Camera-type eye (tissue), 1 donor: Measurements from ENCODE around the genes ITGBL1, LIG4 and ABHD13.

DNA sequence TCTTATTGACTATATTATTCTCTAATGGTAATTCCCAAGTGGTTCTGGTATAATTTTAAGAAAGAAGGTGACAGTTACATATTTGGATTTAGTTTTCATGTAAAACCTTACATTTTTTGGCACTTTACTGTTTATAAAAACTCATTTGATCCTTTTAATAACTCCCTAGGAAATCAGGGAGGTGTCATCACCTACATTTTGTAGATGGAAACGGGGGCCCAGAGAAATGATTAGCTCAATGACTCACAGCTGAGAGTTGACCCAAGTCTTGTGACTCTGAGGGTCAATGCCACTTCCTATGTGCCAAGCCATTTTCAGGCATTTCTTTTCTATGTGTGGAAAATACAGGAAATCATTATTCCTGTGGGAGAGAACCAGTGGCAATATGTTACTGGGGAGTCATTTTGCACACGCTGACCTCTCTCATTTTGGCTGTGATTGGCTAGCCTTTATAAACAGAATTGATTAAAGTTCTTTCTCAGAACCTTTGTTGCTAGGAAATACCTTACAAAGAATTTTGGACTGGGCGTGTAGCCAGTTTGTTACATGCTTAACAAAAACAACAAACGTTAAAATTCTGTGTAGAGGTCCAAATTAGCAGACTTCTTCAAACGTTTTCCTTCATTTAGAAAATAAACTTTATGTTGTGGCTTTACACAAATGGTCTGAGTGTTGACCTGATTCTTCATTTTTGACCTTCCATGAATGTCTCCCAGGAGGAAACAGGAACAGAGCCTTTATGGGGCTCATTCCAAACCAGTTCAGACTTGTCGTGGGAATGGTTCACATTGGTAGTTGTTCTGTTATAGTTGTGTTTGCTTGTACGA is 11.3 kb downstream of the PCCA start:
- RAMPAGE, long total RNA: no peak

DNA sequence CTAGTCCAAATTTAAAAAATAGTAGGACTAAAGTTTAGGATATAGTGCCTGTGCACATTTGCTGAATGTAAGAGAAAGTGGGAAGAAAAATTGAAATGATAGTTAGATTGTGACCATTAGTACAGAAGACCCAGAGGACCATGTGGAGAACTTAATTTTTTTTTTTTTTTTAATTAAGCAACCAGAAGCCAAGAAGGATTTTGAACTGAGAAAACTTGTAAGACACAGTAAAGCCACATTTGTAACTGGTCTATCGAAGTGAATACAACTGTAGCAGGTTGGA is 185.8 kb downstream of the GGACT start:
- RAMPAGE, long total RNA: no peak

DNA sequence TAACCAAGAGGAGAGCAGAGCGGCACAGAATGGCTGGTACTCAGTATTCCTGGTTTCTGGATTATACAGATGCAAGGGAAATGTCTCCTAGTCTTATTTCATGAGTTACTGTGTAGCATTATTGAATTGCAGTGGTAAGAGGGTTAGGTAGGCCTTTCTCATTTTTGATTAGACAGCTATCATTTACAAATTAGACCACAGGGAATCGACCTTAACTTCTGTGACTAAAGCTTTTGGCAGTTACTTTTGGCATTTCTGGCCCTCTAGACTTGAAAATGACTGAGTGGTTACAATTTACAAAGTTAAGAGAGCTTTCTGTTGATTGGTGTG is 86.2 kb downstream of the GGACT start:
- RAMPAGE, long total RNA: no peak

DNA sequence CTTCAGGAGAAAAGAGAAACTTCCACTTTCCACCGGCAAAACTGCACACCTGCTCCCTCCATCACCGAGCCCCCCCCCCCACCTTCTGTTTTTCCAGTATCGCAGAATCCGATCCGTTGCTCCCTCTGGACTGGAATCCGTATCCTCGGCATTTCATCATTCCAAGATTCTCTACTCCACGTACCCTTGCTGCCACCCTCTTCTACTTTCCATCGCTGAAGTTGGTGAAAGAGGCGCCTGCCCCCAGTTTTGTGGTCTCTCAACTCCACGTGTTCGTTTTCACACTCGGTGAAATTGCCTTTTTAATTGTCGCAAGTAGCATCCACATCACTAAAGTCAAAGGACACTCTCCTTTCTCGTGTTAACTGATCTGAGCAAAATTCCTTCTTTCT is 955 bp upstream of the TMTC4 start:
- RAMPAGE, long total RNA: no peak

DNA sequence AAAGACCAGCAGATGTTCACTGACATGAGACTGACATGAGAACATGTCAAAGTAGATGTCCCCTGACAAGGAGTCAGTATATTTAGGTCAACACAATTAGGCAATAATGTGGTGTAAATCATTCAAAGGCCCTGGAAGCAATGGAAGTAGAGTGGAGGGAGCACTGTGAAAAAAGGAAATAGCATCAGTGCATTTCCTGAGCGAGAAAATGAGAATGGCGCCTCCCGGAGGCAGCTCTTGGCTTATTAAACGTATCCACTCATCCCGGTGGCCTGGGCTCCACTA is 173.6 kb upstream of the TMTC4 start:
- RAMPAGE, long total RNA: no peak

DNA sequence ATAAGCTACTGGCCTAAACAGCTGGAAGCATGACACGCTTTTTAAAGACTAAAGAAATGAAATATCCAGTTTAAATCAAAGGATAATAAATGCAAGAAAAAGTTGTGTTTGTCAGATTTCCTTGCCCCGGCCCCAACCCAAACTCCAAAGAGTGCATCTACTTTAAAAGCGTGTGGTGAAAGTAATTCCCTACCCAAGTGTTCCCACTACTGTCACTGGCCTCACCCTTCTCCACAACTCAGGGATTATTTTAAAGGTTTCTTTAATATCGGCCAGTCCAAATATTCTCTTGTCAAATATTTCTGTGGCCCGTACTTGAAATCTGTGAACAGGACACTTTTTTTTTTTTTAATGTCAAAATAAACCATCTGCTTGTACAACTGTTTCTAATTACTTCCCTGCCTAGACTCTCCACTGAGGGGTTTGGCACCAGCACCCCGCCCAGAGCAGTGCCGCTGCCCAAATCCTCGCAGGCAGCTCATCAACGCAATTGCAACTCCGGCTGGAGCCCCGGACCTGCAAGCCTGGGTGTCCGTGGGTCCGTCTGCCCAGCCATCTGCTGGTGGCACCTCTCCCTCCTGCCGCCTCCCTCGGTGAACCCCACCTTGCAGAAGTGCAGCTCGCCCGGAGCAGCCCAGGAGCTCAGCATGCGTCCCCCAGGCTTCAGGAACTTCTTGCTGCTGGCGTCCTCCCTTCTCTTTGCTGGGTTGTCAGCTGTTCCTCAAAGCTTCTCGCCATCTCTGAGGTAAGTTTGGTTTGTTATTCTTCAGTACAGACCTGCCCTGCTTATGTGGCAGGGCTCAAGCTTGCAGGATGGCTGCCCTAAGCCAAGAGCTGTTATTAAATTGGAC is at the start of gene ITGBL1:
Gene ITGBL1 (plus strand): TSS at position 489 of the 851 bp plus-strand sequence.
- RAMPAGE, long total RNA: no peak

DNA sequence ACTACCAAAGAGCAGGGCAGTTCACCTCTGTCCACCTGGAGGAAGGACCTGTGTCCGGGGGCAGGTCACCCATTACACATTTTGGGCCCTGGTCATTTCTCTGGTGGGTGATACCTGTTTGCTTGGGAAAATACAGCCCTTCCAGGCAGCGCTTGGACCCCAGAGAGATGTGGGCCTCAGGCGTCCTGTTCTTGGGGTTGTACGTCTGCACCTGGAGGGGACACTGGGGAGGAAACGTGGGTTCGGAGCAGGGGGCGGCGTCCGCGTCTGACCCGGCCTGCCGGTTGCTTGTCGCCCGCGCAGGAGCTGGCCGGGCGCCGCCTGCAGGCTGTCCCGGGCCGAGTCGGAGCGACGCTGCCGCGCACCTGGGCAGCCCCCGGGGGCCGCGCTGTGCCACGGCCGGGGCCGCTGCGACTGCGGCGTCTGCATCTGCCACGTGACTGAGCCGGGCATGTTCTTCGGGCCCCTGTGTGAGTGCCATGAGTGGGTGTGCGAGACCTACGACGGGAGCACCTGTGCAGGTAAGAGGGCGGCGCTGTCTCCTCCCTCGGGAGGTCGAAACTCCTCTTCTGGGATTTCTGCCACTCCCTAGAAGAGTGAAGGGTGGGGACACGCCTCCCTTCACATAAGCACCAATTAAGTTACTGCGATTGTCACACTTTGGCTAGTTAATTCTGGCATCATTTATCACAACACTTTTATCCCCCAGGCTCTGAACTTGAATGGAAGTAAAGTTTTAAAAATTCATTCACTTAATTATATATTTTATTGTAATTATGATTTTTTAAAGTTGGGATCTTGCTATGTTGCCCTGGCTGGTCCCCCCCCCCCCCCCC is 1.3 kb downstream of the ITGBL1 start:
- RAMPAGE, long total RNA: no peak

GRCh38 chr13:101706530-101707298 is 210.0 kb downstream of the FGF14 start:
- RAMPAGE, long total RNA: no peak

GRCh38 chr13:101915116-101915560 is 1.6 kb downstream of the FGF14 start:
- RAMPAGE, long total RNA: no peak

- RAMPAGE, long total RNA: no peak
Observed at GRCh38 chr13:102353359-102353696, 243.5 kb upstream of the TPP2 start.

DNA sequence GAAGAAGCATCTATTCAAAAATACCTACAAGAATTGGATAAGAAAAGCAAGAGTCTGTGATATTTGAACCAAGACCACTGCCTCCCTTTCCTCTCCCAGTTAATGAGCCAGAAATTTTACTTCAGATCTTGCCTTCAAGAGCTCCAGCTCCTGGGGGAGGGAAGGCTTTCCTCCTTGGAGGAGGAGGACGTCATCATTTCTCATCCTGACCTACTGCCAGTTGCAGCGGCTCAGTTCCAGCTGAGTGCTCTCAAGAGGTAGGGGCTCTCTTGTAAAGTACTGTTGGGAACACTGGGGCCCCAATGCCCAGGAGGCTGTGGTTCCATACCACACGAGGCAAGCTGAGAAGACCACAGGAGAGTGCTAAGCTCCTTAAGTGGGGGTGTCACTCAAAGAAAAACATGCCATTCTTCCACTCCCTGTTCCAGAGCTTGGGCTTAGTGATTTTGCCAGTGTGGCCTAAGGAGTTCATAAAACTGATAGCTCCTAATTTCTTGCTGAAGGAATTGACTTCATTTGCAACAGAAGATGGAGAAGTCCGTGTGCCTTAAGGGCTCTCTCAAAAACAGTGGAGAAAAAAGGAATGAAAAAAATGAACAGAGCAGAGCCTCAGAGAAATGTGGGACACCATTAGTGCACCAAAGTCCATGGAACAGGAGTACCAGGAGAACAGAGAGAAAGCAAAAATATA is 36.1 kb downstream of the METTL21C start:
- RAMPAGE, long total RNA: no peak

DNA sequence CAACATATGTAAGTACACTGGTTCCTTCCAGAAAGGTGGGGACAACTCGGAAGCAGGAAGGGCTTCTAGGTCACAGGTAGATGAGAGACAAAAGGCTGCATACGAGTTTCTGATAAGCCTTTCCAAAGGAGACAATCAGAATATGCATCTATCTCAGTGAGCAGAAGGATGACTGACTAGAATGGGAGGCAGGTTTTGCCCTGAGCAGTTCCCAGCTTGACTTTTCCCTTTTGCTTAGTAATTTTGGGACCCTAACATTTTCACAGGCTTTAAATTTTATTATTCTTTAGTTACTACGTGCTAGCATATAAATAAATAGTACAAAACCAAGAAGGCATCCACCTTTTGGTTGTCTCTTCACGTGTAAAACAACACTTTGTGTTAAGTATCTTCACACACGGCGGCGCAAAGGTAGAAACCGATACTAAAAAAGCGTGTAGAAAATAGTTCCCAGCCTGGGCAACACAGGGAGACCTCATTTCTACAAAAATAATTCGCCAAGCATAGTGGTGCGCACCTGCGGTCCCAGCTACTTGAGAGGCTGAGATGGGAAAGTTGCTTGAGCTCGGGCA is 782 bp upstream of the ERCC5 start:
- RAMPAGE, long total RNA: no peak

DNA sequence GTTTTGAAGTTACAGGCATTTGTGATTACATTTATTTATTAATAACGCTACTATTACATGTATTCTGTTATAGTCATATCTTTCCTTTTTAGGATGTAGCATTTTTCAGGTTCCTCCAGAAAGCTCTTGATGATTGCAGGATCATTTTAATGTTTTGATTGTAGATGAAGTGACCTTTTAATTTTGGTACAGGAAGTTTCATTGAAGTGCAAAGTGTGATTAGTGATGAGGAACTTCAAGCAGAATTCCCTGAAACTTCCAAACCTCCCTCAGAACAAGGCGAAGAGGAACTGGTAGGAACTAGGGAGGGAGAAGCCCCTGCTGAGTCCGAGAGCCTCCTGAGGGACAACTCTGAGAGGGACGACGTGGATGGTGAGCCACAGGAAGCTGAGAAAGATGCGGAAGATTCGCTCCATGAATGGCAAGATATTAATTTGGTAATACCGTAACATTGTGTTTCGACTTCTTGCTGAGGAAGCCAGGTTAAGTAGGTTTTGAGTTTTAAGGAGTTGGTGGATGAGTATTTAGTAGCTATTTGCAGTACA is 19.7 kb downstream of the ERCC5 start:
- RAMPAGE, long total RNA: no peak

GRCh38 chr13:103517549-103517846 is 451.3 kb upstream of the SLC10A2 start:
- RAMPAGE, long total RNA: no peak

DNA sequence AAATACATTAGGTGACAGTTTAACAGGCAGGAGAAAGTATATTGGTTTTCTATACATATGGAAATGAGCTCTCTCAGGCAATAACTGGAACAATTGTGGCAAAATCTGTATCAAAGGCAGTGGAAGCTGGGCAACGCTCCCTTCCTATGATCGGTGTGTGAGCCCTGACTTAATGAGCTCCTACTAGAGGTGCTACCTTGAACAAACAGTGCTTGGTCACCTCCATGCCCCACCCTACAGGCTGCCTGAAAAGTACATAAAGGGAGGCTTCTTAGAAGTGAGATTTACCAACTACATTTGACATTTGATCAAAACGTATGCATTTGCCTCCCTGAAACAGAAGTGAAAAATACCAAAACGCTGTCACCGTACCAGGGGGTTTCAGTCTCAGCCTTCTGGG is 185.2 kb downstream of the EFNB2 start:
- RAMPAGE, long total RNA: no peak

DNA sequence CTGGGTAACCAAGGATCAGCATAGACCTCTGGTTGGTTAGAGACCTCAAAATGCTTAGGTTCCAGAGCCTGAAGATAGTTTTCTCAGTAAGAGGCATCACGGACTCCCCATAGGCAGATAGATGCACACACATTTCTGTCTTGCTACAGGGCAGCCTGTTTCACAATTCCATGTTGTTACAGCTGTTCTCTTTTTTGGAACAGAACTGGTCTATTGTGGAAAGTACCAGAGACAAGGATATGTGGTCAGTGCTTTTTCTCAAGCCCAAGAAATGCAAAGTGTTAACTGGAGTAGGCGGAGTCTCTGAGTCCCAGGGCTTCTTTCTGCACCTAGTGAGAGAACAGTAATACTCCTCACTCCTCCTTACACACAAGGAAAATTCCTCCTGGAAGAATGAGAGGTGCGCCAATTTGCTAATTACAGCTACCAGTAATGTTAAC is 141.5 kb upstream of the ARGLU1 start:
- RAMPAGE, long total RNA: no peak

DNA sequence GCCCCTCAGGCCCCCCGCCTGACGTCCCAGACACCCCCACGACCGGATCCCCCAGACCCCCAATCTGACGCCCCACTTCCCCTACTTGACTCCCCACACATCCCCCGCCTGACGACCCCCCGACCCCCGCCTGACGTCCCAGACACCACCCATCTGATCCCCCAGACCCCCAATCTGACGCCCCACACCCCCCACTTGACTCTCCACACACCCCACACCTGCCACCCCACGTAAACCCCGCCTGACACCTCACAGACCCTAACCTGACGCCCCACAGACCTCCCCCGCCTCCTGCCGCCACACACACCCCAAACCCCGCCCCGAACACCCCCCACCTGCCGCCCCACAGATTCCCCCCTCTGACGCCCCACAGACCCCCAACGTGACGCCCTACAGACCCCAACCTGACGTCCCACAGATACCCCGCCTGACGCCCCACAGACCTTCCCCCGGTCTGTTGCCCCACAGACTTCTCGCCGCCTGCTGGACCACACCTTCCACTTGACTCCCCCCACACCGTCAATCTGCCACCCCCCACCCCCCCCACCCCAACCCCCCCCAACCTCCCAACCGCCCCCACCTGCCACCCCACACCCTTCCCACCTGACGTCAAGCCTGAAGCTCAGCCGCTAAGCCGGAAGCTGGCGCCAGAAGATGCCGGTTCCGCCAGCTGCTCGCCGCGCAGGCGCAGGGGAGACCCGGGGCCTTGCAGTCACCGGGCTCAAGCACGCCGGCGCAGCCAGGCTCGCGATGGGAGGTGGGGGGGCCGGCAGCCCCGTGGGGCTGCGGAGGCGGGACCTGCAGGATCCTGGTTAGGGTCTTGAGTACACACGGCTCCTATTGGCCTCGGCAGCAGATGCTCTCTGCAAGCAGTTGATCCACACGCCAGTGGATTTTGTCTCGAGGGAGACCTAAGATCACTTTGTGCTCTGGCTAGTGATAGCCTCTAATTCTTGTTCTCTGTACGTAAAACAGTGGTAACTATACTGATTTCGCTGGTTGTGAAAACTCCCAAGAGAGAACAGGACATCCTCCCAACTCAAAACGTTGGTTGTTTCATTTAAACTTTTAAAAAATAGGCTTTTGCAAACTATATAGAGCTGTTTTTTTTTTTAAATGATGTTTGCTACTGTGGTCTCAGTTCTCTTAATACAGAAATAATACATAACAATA is at the start of gene LIG4:
Gene LIG4 (minus strand): TSS at position 656 of the 1,173 bp plus-strand sequence.
- RAMPAGE, long total RNA: no peak

GRCh38 chr13:108217823-108218804 is at the start of gene ABHD13:
Gene ABHD13, plus strand, starts transcription at chr13:108218392.
- RAMPAGE, long total RNA: start-site peak on the minus strand at chr13:108218296-108218371, 13 reads; start-site peak on the plus strand at chr13:108218389-108218403, 77 reads; start-site peak on the plus strand at chr13:108218487-108218512, 35 reads

DNA sequence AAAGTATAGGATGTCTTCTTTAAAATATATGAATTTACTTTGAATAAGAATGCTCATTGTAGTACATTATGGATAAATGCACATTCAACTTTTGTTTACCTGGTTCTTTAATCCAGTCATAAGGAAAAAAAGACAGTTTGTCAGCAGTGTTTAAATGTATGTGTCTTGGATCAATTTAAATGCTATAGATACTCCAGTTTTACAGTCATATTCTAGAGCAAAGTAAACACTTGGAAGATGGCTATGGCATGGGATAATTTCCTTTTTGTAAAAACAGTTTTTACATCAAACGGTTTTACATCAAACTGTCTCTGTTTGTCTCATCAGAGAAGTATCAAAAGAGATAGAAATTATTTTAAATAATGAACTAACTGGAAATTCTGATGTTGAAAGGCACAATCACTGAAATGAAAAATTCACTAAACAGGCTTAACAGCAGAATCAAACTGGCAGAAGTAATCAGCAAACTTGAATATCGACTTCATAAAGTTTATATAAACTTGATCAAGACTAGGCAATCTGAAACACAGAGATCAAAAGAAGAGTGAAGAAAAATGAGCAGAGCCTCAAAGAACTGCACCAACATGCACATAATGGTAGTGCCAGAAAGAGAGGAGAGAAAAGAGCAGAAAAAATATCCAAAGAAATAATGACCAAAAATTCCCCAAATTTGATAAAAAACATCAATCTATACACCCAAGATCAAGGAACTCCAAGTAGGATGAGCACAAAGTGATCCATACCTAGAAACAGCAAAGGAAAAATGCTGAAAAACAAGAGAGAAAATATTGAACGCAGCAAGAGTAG is 25.1 kb downstream of the ABHD13 start:
- RAMPAGE, long total RNA: no peak

DNA sequence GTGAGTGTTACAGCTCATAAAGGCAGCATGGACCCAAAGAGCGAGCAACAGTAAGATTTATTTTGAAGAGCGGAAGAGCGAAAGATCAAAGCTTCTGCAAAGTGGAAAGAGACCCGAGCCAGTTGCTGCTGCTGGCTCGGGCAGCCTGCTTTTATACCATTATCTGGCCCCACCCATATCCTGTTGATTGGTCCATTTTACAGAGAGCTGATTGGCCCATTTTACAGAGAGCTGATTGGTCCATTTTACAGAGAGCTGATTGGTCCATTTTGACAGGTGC is 468.0 kb downstream of the IRS2 start:
- RAMPAGE, long total RNA: no peak